AG10803 (cell line): ENCODE data around the gene PTTG1.

- RRBS, result no CpG with 5 or more reads among the region's 1 CpG
Measured at GRCh38 chr5:158881680-158882181, 218.0 kb downstream of the EBF1 start.

- RRBS, result no CpG with 5 or more reads among the region's 11 CpGs
Measured at GRCh38 chr5:158953777-158954583, 145.7 kb downstream of the EBF1 start.

GRCh38 chr5:158995688-158996055 is 104.0 kb downstream of the EBF1 start:
- RRBS, result no CpG with 5 or more reads among the region's 6 CpGs

DNA sequence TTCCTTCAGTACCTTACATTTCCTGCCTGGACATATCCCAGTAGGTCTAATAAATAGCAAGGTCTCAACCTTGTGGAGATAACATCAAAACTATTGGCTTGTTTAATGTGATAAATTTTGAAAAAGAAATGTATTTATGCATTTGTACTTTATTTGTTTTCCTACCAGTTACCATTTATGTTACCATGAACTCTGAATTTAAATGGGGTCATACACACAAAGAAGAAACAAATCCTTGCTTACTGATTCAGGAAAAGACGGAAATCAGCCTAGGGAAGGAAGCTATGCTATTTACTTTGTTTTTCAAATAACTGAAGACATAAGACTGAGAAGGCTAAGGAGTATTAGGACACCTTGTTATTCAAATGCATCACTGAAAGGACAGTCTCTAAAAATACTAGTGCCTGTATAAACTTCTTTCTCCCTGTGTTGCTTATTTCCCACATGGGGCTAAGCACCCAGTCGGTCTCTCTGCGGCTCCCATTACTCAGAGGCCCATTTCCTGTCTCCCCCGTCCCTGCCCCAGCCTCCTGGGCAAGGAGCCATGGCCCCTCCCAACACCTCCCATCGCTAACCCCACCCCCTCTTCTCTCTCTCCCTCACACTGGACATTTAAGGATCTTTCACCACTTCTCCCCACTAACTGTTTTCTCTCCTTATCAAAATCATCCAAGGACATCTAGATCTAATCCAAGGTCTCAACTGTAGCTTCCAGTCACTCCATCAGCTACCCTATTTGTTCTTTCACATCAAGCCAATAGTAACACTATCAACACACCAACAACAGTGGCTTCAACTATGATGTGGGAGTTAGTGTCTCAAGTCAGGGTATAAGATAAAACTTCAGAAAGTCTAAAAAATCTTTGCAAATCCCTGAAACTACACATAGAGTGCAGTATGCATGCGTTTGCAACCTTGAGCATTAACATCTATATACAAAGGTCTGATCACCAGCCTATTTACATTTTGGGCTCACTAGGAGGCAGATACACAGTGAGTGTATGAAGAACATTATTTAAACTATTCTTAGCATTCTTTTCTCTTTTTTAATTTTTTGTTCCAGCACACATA is 81.9 kb downstream of the EBF1 start:
- RRBS, result no CpG with 5 or more reads among the region's 6 CpGs

GRCh38 chr5:159052266-159052671 is 47.4 kb downstream of the EBF1 start:
- RRBS, result no CpG with 5 or more reads among the region's 6 CpGs

DNA sequence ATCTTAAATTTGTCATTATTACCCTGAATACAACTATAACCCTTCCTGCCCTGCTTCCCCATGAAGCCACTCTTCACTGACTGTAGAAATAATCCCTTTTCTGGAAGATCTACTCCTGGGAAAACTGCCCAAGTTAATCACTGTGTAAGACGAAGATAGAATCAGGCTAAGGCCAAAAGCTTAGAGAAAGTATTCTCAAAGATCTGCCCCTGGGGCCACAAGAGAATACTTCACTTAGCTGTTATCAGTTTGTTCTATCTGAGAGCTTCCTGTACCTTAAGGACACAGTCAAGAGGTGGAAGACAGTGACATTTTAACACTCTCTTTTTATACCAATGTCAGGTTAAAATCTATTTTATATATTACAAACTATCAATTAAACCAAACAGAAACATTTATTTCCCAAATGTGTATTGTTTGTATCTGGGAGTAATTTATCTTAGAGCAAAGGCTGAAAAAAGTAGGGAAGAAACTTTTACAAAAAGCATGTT is 33.8 kb downstream of the RNF145 start:
- RRBS, result no CpG with 5 or more reads among the region's 1 CpG

DNA sequence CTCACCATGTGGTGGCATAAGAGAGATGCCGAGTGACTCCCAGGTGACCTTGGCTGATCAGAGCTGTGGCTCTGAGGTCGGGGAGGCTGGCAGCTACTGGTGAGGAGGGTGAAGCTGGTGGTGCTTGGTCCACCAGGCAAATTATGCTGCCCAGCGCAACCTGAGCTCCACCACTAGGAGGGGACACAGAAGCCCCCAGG is 111.2 kb upstream of the IL12B start:
- RRBS, result no CpG with 5 or more reads among the region's 3 CpGs

DNA sequence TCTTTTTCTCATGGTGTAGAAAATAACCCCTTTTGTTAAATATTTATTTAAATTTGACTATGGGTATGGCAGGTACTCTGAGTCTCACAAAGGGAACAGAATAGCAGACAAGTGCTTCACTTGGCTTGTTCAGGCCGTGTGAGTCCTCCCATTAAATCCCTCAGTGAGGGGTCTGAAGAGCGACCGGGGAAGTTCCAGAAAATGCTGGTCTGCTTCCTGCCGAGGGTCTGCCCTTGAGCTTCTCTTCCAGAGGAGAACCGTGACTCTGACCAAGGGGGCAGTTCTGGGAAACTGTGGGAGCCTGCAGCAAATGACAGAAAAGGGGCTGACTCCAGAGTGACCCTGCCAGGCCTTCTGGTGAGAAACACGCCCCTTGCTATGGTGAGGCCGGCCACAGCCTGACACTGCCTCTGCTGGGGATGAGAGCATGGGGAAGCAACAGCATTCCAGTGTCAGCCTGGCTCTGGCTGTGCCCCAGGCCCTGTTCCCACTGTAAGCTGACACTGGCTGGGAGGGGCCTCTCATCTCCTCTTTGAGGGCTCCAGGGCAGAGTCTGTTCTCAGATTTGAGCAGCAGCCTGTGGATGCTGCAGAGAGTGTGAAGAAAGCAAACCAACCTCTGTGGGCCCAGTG is 179.9 kb upstream of the IL12B start:
- RRBS, result no CpG with 5 or more reads among the region's 7 CpGs

DNA sequence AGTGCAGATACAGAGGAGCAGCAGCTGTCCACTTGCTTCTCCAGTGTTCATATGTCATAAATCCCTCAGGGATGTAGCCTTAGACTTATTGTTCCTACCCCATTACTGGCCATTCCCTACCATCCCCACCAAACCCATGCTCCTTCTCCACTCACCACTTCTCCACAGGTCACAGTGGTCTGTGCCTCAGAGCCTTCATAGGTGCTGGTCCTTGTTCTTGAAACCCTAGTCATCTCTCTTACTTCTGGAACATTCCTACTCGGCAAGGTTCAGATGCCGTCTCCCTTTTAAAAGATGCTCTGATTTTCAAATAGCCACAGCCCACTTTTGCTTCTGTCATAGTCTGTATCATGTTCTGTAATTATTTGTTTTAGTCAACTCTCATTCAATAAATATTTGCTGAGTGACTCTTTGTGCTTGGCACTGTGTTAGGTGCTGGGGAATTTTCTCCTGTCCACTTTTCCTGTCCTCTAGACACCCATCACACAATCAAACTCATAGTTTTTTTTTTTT is 181.2 kb upstream of the IL12B start:
- RRBS, result no CpG with 5 or more reads among the region's 2 CpGs

- RRBS, result no CpG with 5 or more reads among the region's 6 CpGs
Measured at GRCh38 chr5:159819988-159820595, 96.2 kb upstream of the ADRA1B start.

GRCh38 chr5:160080313-160080871 is 38.9 kb downstream of the PWWP2A start:
- RRBS, result no CpG with 5 or more reads among the region's 5 CpGs

DNA sequence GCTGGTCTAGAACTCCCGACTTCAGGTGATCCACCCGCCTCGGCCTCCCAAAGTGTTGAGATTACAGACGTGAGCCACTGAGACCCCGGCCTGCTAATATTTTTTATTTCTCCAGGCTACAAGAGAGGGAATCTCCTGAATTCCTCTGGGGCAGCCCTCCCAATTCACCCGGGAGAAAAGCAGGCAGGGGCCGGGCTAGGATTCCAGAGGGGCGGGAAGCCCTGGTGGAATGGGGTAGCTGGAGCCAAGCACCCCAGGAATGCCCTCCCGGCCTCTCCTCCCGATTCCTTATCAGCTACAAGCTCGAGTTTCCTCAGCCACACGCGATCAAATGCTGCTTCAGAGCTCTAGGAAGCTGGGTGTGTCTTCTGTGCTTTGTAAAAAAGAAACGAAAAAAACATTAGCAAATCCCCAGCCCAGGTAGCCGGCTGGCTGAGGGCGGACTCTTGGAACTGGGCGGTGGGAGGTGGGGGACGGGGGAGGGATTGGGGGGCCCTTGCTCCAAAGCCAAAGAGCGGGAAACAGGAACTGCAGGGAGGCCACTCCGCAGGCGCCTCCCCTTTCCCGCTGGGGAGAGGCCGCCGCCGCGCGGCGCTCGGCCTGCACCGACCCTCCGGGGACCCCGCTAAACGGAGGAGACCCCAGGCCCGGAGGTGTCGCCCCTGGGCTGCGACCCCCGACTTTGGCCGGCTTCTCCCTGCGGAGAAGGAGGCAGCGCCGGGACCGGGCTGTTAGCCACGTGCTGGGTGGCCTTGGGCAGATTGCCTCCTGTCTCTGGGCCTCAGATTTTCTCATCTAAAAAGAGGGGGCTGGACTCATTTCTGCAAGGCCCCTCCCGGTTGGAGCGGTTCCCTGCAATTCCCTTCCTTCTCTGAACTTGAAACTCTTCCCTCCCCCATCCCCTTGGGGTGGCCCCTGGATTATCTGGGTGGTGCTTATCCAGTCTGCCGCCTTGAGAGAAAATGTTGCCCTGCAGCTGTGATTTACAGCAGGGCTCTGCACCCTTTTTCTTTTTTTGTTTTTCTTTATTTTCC is 41.0 kb upstream of the FABP6 start:
- RRBS, result 2% methylated on average over 10 of the region's 46 CpGs

- RRBS, result no CpG with 5 or more reads among the region's 14 CpGs
Measured at GRCh38 chr5:160271139-160271682, 41.2 kb downstream of the CCNJL start.

- RRBS, result no CpG with 5 or more reads among the region's 3 CpGs
Measured at GRCh38 chr5:160414849-160415314, 4.0 kb downstream of the SLU7 start.

GRCh38 chr5:160421530-160422722 is at the start of gene PTTG1:
PTTG1 (plus strand) TSS chr5:160421855.
- RRBS, result 3% methylated on average over 6 of the region's 44 CpGs

GRCh38 chr5:160439090-160439714 is 17.5 kb downstream of the PTTG1 start:
- RRBS, result no CpG with 5 or more reads among the region's 14 CpGs

- RRBS, result no CpG with 5 or more reads among the region's 1 CpG
Measured at GRCh38 chr5:160627026-160627482, 205.4 kb downstream of the PTTG1 start.

DNA sequence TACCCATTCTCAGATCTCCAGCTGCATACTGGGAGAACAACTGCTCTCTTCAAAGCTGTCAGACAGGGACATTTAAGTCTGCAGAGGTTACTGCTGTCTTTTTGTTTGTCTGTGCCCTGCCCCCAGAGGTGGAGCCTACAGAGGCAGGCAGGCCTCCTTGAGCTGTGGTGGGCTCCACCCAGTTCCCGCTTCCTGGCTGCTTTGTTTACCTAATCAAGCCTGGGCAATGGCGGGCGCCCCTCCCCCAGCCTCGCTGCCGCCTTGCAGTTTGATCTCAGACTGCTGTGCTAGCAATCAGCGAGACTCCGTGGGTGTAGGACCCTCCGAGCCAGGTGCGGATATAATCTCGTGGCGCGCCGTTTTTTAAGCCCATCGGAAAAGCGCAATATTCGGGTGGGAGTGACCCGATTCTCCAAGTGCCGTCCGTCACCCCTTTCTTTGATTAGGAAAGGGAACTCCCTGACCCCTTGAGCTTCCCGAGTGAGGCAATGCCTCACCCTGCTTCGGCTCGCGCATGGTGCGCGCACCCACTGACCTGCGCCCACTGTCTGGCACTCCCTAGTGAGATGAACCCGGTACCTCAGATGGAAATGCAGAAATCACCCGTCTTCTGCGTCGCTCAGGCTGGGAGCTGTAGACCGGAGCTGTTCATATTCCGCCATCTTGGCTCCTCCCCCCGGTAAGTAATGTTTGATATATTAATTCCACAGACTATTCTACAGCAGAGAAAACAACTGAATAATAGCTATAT is 31.1 kb upstream of the GABRG2 start:
- RRBS, result no CpG with 5 or more reads among the region's 33 CpGs

GRCh38 chr5:163502470-163502867 is 3.0 kb upstream of the MAT2B start:
- RRBS, result no CpG with 5 or more reads among the region's 9 CpGs

GRCh38 chr5:166073938-166074299 is 904.9 kb upstream of the TENM2 start:
- RRBS, result no CpG with 5 or more reads among the region's 4 CpGs